ENCODE measurements around a stretch of chr22.

DNA sequence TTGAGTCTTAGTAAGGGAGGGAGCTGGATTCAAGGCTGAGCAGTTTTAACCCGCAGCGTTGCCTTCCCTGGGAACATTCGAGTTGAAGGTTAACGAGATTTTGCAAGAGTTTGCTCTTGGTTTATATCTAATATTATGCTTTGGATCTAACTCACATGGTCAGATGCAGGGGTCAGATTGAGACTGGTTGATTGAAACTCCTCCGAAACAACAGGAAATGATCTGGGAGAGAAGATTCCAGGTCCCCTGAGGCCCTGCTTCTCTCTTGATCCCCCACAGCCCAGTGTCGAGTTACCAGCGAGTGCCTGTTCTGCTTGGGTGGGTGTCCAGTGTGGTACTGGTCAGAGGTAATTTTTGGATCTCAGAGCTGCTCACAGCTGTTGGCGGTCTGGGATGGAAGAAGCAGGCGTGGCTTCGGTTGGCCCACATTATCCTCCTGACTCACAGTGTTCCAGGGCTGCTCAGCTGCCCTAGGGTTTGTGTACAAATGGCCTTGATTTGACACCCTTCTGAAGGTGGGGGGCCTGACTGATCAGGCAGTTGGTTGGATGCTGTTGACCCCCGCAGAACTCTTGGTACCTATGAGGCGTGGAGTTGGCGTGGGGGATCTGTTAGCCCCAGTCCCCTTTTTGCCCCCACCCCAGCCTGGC, 9.2 kb downstream of the FBLN1 start:
- PRO-cap, 2 experiments: no peak in any of the 2 experiments

- PRO-cap, 2 experiments: no peak in any of the 2 experiments
Observed at GRCh38 chr22:45600103-45601271, 71.1 kb upstream of the ATXN10 start.

- PRO-cap, 2 experiments: no peak in any of the 2 experiments
Observed at GRCh38 chr22:45769012-45769498, 97.4 kb downstream of the ATXN10 start.

DNA sequence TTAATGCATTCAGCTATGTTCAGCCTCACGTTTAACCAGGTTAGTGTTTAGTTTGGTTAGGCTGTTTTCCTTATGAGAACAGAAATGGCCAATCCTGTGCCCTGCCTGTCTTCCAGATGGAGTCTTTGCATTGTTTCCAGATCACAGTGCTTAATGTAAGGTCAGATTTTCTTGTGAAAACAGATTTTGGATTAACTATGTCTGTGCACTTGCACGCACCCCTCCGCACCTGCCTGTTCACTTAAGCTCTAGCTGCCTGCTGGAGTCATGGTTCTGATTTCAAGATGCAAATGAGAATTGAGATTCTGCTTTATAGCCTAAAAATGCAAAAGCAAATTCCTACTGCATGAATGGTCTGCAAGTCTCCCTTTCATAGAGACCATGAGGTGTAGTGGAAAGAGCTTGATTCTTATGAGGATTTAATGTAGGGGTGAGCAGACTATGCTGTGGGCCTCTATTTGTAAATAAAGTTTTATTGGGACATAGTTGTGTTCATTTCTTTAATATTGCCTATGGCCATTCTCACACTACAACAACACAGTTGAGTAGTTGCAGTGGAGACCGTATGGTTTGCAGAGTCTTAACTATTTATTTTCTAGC, 106.0 kb downstream of the ATXN10 start:
- PRO-cap, 2 experiments: no peak in any of the 2 experiments

DNA sequence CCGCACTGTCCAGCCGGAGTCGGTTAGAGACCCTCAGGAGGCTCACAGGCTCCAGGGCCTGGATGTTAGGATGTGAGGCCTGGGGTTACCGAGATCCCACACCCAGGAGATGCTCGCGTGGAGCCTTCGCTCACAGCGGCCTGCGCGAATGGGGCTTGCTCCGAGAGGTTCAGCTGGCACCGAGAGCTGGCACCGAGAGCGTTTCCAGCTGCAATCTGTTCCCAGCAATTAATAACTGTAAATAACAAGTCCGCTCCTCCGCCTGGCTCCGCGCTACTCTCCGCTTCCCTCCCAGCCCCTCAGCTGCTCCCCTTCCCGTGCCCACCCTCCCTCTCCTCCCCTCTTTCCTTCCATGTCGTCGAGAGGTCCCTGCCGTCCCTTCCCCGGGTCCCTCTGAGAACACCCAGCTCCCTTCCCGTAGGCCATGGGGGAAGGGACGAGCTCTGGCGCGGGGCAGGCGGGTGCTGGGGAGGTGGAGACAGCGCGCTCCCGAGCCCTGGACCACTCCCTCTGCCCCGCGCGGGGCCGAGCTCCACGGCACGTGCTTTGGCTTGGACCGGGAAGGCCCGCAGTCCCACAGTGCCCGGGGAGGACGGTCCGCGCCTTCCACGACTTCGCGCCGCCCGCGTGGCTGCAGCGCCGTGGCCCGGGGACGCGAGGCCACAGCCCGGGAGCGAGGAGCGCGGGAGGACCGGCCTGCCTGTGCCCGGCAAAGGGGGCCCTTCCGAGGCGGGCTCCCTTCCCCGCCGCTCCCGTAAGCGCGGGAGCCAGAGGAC, 110.7 kb downstream of the WNT7B start:
- PRO-cap, 2 experiments: no peak in any of the 2 experiments

GRCh38 chr22:45896346-45897019, 80.5 kb downstream of the WNT7B start:
- PRO-cap, 2 experiments: no peak in any of the 2 experiments

DNA sequence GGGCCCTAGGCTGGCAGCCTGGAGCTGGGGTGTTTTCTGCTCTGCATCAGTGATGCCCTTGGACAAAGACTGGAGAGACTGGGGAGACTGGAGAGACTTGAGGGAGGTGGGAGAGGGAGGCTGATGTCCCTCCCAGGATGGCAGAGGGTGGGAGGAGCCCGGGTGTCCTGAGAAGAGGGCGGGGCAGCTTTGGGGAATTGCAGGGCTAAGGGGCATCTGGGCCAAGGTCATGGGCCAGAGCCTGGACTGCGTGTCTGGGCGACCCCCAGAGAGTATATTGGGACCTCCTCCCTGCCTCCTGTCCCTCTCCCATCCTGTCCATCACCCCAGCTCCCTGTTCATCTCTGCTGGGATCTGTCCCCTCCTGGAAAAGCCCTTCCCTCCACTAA, 51.7 kb downstream of the WNT7B start:
- PRO-cap, 2 experiments: peak in 1 of 2 experiments; most common plus-strand start position 92 of the sequence (in 1)

- PRO-cap, 2 experiments: no peak in any of the 2 experiments
Observed at GRCh38 chr22:46019203-46019676, 42.3 kb upstream of the WNT7B start.

- PRO-cap, 2 experiments: no peak in any of the 2 experiments
Observed at GRCh38 chr22:46077464-46078098, 72.7 kb upstream of the PPARA start.

DNA sequence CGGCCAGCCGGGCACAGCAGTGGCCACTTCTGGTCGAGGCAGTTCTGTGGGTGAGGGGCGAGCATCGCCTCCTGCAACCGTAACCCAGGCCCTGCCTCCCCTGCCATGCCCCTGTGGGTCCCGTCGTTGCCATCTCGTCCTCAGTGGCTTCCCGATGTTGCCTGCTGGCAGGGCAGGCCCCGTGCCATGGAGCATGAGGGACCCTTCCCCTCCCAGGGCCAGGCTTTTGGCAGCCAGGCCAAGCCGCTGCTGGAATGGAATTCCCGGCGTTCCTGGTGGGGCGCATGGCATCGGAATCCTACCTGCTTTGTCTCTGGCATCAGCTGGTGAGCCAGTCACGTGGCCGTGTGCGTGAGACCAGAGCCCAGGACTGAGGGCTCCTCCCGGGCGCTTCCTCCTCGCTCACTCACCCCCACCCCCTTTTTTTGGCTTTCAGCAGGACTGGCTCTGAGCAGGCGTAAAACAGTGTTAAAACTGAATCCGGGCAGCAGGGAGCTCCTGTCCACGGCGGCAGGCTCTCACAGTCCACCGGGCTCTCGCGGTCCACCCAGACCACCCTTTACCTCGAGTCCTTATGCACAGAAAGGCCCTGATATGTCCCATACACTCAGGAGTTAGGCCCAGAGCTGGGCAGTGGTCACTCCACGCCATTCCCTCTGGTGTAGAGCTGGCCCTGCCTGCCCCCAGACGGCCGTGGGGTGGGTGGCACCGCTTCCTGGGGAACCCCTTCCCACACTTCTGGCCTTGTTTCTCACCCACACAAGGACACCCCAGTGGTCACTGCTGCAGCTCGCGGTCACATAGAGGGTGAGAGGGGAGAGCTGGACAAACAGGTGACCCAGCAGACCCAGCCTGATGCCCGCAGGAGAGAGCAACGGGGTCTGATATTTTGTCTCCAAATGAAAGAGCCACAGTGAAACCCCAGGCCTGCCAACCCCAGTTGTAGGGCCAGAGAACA, 71.5 kb upstream of the PPARA start:
- PRO-cap, 2 experiments: peak in 2 of 2 experiments; most common plus-strand start position 465 of the sequence (in 2); most common minus-strand start position 315 of the sequence (in 1)

DNA sequence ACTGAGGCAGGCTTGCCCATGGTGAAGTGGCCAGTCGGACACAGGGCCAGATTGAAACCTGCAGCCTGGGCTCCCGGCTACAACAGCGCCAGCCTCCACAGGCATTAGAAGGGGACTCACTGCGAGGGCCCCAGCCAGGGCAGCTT, 70.7 kb upstream of the PPARA start:
- PRO-cap, 2 experiments: no peak in any of the 2 experiments

GRCh38 chr22:46096871-46097832, 53.2 kb upstream of the PPARA start:
- PRO-cap, 2 experiments: no peak in any of the 2 experiments

DNA sequence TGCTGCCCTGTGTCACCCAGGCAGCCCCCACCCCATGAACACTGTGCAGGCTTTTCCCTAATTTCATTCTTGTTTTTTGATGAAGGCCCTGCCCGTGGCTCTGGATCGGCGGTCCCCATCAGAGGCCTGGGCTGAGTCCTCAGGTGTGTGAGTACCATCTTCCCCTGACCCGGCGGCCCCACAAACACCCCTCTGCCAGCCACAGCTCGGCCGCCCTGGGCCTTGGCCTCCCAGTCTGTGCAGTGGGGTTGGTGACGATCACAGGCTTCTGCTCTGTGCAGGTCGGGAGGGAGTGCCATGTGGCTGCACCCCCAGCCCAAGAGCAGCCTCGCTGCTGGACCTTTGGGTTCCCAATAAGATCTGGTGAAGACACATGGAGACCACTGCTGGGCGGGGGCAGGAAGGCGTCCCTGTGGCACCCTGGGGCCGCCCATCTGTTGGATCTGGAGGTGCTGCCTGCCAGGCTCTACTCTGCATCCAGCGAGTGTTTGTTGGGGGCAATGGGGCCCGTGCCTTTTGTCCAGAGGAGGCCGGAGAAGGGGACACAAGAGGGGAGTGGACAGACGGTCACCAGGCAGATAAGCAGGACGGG, 47.1 kb upstream of the PPARA start:
- PRO-cap, 2 experiments: no peak in any of the 2 experiments

DNA sequence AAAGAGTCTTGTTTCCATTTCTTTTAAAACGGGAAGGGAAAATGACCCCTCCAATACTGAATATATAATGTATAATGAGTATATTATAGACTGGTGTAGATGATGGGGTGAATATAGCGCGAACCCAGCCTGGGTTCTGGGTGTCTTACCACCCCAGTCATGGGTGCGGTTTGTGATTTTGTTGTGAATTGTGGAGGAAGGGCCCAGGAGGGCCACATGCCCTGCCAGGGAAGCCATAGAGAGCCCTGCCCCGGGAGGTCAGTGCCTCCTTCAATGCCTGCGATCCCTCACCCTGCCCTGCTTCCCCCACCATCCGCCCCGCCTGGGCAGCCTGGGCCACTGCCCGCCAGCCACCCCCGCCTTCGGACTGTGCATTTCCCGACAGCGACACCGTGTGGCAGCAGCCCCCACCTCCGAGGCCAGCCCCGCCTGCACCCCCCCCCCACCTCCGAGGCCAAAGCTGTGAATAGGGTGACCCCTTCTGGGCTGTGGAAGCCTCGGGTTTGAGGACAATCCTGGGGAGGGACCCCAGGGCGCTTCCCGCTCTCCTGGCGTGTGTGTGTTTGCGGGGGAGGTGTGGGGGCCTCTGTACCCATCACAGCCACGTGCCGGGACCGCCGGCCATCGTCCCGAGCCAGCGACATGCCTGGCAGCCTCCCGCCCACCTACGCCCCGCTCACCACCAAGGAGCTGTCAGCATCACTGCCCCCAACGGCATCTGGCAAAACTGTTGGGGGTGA, 33.9 kb upstream of the PPARA start:
- PRO-cap, 2 experiments: no peak in any of the 2 experiments

DNA sequence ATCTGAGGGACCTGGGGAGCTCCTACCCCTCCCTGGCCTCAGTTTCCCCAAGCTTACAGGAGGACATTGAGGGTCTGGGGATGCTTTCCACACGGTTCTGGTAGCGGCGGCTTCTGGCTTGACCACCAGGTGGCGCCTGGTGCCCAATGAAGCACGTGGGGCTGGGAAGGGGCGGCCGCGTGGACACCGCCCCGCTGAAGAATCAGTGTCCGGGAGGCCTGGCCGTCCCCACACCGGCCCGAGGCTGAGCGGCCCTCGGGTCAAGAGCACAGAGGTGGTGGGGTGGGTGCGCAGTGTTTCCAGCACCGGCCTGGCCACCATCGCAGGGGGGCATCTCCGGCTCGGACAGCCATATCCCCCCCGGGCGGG, 27.9 kb upstream of the PPARA start:
- PRO-cap, 2 experiments: no peak in any of the 2 experiments

DNA sequence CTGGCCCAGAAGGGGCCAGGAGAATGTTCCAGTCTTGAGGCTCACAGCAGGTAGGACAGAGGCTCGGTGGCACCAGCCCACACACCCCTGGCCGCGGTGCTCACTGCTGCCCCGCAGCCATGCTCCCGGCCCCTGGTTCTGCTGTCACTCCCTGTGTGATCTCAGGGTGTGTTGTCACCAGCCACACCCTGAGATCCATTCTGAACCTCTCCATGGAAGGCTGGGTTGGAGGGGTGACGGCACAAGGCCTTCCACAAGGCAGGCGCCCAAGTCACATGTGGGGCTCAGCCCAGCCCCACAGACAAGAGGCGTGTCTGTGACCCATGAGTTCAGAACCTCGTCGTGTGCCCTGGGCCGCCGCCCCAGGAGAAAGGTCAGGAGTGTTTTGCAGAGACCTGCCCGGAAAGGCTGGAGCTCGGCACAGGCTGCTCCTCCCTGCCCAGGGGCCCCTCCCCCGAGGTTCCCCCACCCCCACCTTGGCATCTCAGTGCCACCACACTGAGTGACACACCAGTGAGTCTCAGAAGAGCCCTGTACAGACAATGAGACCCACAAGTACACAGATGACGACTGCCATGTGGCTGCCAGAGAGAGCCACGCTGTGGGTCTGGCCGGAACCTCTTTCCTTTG, 23.9 kb upstream of the PPARA start:
- PRO-cap, 2 experiments: no peak in any of the 2 experiments

- PRO-cap, 2 experiments: no peak in any of the 2 experiments
Observed at GRCh38 chr22:46536208-46536413, 1.3 kb downstream of the CELSR1 start.

- PRO-cap, 2 experiments: no peak in any of the 2 experiments
Observed at GRCh38 chr22:46592036-46593014, 27.9 kb upstream of the GRAMD4 start.

DNA sequence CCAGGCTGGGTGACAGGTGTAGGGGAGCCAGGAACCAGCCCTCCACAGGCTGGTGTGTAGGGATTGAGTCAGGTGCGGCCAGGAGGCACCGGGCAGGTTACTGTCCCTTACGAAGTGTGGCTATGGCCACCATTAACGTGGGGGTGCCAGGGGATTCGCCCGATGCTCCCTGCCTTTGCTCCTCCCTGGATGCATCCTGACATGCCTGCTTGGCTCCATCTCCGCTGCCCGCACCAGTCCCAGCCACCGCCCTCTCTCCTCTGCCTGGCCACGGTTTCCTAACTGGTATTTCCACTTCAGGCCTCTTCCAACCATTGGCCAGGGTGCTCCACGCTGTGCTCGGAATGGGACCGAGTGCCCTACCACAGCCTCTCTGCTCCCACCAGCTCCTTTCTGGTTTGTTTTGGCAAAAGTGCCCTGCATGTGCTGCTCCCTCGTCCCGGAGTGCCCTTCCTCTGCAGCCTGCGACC, 12.8 kb upstream of the GRAMD4 start:
- PRO-cap, 2 experiments: no peak in any of the 2 experiments

GRCh38 chr22:46685425-46686408, 52.3 kb downstream of the CERK start:
- PRO-cap, 2 experiments: peak in 1 of 2 experiments; most common plus-strand start chr22:46685844 (in 1)